ENCODE measurements around a stretch of chr9.

DNA sequence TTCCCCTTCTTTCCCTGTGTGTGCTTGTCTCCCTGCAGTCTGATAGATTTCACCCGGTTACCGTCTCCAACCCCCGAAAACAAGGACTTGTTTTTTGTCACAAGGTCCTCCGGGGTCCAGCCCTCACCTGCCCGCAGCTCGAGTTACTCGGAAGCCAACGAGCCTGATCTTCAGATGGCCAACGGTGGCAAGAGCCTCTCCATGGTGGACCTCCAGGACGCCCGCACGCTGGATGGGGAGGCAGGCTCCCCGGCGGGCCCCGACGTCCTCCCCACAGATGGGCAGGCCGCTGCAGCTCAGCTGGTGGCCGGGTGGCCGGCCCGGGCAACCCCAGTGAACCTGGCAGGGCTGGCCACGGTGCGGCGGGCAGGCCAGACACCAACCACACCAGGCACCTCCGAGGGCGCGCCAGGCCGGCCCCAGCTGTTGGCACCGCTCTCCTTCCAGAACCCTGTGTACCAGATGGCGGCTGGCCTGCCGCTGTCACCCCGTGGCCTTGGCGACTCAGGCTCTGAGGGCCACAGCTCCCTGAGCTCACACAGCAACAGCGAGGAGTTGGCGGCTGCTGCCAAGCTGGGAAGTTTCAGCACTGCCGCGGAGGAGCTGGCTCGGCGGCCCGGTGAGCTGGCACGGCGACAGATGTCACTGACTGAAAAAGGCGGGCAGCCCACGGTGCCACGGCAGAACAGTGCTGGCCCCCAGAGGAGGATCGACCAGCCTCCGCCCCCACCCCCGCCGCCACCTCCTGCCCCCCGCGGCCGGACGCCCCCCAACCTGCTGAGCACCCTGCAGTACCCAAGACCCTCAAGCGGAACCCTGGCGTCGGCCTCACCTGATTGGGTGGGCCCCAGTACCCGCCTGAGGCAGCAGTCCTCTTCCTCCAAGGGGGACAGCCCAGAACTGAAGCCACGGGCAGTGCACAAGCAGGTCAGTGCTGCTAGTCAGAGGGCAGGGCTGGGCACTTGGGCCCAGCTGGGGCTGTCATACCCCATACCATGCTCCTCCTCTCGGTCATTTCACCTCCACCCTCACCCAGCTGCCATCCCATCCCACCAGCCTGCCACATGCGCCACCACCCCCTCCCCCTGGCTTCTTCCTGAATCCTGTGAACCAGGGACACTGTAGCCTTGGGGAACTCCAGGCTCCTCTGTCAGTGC, 121.5 kb downstream of the DAB2IP start:
- PRO-cap: no peak

DNA sequence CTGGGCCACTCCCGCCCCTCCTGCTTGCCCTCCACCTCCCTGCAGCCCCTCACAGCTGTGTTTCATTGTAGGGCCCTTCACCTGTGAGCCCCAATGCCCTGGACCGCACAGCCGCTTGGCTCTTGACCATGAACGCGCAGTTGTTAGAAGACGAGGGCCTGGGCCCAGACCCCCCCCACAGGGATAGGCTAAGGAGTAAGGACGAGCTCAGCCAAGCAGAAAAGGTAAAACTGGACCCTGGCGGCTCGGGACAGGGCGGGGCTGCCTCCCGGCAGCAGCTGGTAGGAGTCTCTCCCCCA, 122.7 kb downstream of the DAB2IP start:
- PRO-cap: no peak

DNA sequence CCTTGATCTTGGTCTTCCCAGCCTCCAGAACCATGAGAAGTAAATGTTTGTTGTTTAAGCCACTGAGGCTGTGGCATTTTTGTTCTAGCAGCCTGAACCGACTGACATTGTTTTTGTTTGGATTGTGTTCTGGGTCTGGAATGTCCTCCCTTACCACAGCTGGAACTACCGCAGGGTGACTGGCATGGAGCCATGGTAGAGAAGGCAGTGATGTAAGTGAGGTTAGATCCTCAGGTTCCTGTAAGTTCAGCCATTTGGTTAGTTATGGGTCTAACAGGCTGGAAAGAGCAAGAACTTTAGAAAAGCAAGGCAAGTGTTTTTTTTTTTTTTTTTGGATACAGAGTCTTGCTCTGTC, 209.3 kb downstream of the DAB2IP start:
- PRO-cap: no peak

DNA sequence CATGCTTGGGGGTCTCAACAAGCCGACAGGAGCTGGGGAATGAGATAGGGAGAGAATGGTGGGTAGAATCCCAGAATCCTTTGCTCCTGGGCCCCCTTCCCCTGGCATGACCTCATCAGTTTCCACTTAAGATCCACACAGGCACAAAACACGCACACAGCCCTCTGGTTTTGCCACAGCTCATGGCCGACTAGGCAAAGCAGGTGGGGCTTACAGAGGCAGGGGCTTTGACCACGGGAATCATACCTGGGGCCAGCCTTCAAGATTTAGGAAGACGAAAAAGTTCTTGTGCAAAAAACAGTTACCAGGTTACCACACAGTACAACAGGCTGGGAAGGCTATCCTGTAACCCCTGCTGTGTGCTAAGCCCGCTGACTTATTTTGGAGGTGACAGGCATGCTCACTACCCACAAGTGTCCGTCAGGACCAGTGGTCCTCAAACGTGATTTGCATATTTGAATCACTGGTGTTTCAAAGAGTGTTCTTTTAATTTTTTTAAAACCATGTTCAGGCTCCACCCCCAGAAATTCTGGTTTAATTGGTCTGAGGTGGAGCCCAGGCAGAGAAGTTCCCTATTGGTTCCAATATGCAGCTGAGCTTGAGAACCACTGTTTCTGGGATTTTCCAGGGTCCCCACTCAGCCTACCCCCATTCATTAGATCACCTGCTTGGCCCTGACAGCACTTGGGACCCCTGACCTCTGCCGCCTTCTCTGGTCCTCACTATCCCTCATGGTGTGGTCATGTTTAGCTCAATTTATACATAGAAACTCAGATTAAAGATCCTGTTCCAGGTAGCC, 146.7 kb downstream of the TTLL11 start:
- PRO-cap: no peak

DNA sequence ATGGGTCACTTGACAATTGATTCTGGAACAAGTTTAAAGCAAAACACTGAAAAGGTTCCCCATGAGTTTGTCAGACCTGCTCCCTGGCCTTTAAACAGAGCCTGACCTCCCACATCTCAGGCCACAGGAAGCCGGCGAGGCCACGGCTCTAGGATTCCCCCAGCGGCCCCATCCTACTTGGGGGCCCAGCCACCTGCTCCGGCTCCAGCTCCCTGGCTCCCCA, 62.0 kb downstream of the TTLL11 start:
- PRO-cap: no peak

DNA sequence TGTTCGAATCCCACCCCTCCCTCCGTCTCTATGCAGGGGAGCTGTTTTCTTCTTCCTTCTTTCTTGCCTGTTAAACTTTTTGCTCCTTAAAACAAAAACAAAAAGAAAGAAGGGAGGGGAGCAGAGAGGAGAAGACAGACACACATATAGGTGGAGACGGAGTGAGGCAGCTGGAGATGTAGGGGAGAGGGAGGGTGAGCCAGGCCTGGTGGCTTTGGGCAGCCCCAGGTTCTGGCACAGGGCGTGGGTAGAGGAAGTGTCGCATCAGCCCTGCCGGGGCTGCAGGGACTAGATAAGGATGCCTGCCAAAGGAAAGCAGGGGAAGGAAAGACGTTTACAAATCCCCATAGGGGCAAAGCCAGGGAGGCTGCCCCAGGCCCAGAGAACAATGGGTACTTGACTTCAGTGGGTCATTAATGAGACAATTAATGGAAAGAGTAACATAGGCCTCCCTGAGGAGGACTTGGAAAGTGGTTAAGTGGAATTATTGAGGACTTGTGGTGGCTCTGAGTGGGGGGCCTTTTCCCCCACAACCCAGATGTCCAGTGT, 38.7 kb upstream of the PTGS1 start:
- PRO-cap: no peak

GRCh38 chr9:123049550-123050000, 16.1 kb downstream of the GPR21 start:
- PRO-cap: no peak

DNA sequence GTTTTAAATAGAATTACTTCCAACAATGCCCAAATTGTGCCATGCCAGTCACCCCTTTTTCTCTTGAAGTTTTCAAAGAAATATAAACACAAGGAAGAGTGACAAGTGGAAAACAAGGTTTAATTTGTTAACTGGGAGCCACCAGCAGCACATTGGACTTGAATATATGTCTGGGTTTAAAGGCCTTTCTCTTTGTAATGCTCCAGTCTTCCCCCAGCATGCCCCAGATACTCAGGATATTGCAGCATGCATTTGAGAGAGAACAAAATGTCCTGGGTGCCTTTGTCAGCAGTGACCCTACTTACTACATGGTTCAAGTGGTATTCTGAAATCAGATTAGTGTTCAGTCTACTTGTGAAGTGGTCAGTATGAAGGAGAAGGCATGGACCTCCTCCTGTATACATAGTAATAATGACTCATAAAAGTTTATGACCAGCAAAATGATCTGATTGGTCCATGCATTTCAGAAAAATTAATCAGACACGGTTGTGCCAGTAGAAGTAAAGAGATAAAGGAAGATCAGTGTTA, 25.3 kb downstream of the GPR21 start:
- PRO-cap: no peak

DNA sequence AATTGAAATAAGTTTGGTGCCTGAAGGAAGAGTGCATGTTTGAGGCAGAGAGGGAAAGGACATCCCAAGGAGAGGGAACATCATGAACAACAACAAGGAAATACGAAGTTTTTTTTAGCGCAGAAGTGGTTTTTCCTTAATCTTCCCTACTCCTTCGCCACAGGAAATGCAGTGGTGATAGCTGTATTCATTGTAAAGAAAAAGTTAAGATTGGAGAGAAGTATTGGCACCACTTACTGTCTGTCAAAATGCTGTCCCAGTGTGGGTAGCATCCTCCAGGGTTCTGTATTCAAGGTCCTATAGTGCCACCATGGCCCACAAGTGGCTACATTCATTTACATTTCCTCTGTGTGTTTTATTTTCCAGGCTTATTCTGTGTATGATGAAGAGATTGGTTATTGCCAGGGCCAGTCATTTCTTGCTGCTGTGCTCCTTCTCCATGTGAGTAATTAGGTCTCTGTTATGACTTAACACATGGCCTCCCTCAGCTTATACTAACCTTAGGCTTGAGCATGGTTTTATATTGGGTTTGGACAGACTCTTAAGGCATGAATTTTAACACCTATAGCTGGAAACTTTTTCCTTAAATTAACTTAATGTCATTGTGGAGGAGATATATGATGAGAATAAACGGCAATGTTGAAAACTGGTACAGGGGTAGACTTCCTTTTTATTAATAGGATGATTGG, 36.7 kb downstream of the GPR21 start:
- PRO-cap: no peak

- PRO-cap: no peak
Measured at GRCh38 chr9:123073304-123073962, 40.0 kb downstream of the GPR21 start.

- PRO-cap: no peak
Measured at GRCh38 chr9:123106497-123107532, 73.3 kb downstream of the GPR21 start.

DNA sequence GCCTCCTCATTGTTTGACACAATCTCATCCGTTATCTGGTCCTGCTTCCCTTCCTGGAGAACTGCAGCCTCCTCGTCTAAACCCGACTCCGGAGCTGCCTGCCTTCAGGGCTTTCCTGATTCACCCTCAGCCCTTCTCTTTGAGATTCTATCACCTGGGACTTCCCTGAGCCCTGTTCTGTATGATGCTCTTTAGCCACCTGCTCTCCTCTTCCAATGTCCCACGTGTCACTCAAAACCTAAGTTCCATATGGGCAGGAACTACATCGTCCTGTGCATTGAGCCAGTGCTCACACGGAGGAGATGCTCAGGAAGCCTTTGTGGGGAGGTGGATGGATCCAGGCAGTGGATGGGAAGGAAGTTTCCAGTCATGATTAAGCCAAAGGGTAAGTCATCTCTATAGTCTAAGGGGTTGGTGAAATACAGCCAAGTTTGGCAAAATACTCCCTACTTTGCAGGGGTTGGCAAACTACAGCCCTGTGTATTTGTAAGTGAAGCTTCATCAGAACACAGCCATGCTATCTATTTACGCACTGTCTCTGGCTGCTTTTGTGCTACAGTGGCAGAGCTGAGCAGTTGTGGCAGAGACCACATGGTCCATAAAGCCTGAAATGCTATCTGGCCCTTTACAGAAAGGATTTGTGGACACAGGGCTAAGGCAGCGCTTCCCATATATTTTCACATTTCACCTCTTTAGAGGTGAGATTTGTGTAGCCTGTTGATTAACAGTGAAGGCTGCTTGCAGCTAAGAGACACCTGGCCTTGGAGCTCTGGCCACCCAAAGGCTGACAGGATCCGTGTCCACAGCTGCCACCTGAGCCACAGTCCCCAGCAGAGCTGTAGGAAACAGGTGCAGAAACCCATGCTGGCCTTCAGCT, 80.1 kb downstream of the GPR21 start:
- PRO-cap: no peak

DNA sequence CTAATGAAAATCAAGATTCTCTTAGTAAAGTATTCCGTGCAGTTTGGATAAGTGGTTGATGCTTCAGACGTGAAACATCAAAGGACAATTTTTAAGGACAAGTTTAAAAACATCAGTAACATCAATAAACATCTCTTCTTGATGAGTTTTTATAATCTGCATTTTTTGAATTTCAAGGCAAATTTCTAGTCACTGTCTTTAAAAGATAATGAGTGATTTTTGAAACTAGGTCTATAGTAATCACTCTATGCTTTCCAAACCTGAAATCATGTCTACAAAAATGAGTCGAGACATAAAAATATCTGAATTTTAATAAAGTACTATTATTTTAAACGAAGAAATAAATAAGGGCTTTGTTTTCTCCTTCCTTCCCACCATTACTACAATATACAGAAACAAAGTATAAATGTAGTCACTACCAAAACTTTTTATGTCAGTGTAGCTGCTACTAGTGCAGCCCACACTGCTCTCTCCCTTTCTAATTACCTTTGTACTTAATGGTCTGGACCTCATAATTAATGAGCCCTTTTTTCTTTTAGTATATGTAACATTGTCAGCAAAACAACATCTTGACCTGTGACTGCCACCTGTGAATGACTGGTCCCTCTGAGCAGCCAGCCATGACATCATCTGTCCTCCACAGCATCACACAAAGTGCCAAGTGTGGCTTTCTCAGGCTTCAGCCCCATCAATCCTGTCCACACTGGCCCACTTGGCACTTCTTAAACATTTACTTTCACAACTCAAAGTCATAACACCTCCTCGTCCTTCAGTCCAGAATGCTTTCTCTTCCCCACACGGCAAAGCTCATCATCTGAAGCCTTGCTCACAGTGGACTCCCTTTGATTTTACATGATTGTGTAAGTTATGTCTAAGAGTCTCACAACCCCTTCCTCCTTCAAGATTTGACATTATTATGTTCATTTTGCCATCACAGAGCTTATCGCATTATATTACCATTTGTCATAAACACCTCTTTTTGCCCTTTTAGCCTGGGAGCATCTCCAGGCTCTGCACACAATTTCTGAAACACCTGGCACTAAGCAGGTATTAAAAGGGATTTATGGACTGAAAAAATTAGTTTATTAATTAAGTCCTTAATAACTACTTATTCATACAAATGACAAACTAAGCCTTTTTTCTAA, 104.6 kb downstream of the GPR21 start:
- PRO-cap: no peak

- PRO-cap: no peak
Measured at GRCh38 chr9:123194341-123194911, 74.0 kb downstream of the STRBP start.

GRCh38 chr9:123241669-123242443, 26.5 kb downstream of the STRBP start:
- PRO-cap: no peak

- PRO-cap: no peak
Measured at GRCh38 chr9:123265886-123266443, 2.4 kb downstream of the STRBP start.

DNA sequence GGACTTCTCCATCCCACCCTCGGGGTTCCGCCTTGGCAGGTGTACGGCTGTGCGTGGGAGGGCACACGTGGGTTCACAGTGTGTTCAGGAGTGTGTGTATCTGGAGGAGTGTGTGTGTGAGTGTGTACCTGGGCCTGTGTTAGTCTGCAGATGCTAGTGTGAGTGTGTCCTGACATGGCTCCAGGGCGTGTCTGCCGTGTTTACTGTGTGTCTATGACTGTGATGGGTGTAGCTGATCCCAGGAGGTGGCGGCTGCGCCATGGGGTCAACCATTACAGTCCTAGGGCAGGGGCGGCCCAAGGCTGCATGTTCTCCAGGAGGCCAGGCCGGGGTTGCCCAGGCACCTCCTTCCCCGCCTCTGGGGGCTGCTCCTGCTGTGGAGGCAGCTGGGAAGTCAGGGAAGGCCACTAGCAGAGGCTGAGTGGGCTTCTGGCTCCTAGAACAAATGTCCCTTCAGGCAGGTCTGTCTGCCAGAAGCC, 21.3 kb downstream of the CRB2 start:
- PRO-cap: no peak

DNA sequence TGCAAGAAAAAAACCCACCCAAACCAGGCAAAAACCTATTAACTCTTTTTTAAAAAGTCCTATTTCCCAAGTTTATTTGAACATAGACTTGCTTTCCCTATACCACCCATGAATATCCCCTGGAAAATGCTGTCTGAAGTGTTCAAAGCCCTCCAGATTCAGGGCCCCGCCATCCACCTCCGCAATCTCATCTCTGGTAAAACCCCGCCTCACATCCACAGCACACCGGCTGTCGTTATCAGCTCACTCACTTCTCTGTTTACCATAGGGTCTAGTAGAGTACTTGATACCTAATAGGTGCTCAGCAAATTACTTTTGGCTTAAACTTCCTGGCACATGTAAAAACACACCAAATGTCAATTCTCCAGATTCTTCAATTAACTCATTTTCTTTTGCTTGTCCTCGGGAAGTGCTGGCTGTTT, 58.6 kb downstream of the CRB2 start:
- PRO-cap: no peak

DNA sequence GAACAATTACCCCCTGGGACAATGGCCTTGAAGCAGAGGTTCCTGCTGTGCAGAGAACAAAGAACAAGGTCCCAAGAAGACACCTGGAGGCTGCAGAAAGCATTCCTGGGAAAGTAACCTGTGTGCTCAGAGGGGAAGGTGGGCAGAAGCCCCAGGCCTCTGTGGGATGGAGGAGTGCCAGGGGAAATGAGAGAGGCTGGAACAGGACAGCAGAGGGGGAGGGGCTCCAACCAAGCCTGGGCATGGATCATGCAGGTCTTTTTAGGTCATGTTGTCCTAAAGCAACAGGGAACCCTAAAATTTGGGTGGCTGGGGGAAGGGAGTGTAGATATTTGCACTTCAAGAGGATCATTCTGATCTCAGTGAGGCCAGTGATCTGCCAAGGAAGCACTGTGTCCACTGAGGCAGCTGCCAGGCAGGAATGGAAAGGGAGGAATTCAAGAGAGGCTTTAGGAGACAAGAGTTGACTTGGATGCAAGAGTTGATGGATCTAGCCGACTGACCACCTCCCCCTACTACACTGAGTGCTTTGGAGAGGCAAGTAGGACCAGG, 126.7 kb downstream of the CRB2 start:
- PRO-cap: no peak

DNA sequence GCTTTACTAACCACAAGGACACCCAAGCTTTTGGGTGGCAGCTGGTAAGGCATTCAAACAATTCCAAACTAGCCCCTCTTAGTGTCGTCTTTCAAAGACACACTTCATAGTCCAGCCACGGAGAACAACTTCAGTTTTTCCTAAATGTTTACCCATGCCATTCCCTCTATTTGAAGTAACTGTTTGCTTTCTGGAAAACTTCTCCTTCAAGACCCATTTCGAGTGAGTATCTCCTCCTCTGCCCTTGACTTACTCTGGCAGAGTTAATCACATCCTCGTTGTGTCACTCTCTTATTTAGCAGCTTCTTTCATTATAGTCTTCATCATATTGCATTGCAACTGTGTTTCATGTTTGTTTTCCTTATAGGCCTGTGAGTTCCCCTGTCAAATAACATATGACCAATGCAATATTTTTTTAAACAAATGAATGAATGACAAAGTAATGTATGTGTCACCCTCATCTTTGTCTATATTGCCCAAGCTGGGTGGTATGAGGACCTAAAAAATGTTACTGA, 172.8 kb downstream of the CRB2 start:
- PRO-cap: no peak

All from Metastatic Lung Carcinoma in the Adrenal Gland (tissue), 1 donor.